Daoy (cell line): ENCODE data around the genes DDX20 and BCL2L15.

GRCh38 chr1:111516082-111516809, 12.8 kb upstream of the ADORA3 start:
- RAMPAGE, long total RNA = no peak

DNA sequence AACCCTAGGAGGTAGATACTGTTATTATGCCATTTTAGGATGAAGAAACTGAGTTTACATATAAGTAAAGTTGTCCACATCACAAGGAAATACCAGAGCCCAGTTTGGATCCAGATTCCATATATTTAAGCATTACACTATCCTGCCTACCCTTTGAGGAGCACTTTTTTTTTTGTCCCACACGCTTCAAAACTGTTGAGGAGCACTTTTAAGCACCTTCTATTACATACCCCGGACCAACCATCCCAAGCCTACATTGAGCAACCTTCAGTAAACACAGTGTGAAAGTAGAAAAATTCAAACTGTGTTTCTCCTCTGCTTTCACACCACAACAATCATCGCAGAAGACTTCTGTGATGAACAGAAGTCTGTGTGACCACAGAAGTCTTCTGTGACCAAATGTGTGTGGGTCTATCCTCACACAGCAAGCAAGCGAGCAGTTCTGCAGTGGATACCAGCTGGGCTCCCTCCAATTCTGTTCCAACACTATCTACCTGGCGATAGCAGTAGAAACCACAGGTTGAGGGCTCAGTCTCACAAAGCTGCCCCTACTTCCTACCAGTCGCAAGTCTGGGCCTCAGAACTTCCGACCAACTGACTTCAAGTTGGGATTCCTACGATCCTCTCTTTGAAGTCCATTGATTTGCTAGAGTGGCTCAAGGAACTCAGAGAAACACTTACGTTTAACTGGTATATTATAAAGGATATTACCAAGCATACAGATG, 21.1 kb upstream of the RAP1A start:
- RAMPAGE, long total RNA = no peak

- RAMPAGE, long total RNA = no peak
These were observed 4.8 kb downstream of the RAP1A start for GRCh38 chr1:111624377-111624817.

- RAMPAGE, long total RNA = no peak
These were observed 21.7 kb downstream of the RAP1A start for GRCh38 chr1:111641302-111641686.

- RAMPAGE, long total RNA = no peak
These were observed 48.4 kb downstream of the RAP1A start for GRCh38 chr1:111667947-111668448.

GRCh38 chr1:111719976-111720925, 18.9 kb downstream of the INKA2 start:
- RAMPAGE, long total RNA = no peak

DNA sequence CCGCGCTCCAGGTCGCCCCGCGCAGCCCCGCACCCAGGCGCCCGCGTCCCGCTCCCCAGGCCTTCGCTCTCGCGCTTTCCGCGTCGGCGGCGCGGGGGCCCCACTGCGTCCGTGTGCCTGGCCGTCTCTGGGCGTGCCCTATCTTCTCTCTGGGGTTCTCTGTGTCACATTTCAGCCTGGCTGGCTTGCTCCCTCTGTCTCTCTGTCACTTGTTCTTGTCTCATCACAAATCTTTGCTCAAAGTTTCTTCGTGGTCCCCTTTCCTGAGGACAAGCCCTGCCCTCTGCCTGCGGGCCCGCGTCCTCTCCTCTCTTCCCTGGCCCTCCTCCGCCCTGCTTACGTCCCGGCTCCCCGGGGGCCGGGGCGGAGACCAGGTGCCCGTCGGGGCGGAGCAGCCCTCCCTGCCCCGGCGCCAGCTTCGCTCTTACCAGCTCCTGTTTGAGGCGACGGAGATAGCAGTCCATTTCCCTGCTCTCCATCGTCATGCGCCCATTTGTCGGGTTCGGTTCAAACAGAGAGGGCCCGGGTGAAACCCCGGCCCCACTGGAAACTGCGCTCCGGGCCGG, 354 bp downstream of the INKA2 start:
- RAMPAGE, long total RNA = no peak

GRCh38 chr1:111755309-111756393, at the start of gene DDX20:
TSS of gene DDX20 (plus strand) at chr1:111755901.
- RAMPAGE, long total RNA = start-site peak on the plus strand at chr1:111755901-111755930, 277 and 22 reads in 2 replicates

- RAMPAGE, long total RNA = no peak
These were observed 95.7 kb downstream of the DDX20 start for GRCh38 chr1:111851330-111851911.

- RAMPAGE, long total RNA = no peak
These were observed 67.4 kb upstream of the KCND3 start for GRCh38 chr1:112056925-112057299.

DNA sequence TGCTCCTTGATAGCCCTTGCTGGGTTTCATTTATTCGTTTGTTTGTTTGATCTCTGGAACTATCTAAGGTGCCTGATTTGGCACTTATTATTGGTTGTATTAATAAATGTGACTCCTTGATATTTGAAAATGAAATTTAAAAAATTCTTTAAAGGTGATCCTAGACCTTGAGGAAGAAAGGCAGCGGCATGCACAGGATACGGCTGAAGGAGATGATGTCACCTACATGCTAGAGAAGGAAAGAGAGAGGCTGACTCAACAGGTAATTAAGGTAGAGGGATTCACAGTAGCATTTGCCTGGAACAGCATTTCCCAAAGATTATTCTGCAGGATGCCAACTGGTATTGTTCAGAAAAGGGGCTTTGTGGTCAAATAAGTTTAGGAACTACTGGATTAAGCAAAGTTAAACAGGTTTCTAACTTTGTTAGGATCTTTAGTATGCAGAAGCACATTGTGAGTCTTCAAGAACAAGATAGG, 54.4 kb upstream of the WNT2B start:
- RAMPAGE, long total RNA = no peak

- RAMPAGE, long total RNA = no peak
These were observed 36.7 kb upstream of the WNT2B start for GRCh38 chr1:112472017-112472553.

GRCh38 chr1:112620240-112620596, 586 bp downstream of the CAPZA1 start:
- RAMPAGE, long total RNA = no peak

DNA sequence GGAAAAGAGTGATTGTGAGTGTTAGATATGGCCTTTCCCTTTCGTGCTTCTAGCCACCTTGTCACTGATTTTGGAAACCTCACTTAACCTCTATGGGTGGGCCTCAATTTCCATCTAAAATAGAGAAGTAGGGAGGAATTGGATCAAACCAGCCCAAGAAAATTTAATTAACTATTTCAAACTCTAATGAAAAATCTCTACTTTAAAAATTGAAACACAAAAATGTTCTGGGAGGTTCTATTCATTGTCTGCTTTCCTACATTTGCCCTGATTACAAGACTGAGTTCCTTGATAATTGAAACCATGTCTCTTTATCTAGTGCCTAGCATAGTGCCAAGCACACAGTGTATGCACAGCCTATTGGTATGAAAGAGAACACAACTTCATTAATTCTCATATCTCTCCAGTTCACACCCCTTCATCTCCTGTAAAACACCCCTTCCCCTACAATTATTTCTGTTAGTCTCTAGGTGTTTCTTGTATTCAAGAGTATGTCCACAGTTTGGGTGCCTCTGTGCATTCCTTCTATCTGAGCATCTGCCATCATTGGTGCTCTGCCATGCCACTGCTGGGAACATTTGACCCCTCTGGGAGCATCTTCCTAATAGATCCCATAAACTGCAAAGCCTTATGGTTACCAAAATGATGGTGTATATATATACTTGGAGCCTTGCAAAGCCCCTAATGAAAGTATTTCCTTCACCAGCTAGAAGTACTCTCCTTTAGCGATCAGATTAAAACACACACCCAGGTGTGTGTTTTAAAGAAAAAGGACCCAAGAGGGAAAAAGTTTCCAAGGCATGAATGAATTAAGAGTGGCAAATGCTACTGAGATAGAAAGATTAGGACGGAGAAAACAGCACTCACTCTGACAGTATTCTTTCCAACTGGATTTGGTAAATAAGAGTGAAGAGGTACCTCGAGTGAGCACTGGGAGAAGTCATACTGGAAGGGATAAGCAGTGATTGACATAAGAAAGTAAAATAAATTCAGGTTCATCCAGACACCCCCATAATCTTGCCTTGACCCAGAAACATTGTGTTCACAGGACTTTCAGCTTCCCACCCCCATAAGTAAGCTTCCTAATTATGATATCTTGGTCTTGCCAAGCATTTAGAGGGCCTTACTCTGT, 5.4 kb downstream of the CAPZA1 start:
- RAMPAGE, long total RNA = no peak

- RAMPAGE, long total RNA = no peak
These were observed 2.5 kb downstream of the RHOC start for GRCh38 chr1:112704482-112704779.

DNA sequence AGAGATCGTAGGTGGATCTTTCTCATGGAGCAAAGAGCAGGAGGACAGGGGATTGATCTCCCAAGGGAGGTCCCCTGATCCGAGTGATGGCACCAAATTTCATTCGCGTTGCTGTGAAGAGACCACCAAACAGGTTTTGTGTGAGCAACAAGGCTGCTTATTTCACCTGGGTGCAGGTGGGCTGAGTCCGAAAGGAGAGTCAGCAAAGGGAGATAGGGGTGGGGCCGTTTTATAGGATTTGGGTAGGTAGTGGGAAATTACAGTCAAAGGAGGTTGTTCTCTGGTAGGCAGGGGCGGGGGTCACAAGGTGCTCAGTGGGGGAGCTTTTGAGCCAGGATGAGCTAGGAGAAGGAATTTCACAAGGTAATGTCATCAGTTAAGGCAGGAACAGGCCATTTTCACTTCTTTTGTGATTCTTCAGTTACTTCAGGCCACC, 106.9 kb downstream of the TAFA3 start:
- RAMPAGE, long total RNA = no peak

- RAMPAGE, long total RNA = no peak
These were observed 13.9 kb upstream of the LRIG2 start for GRCh38 chr1:113059047-113059481.

DNA sequence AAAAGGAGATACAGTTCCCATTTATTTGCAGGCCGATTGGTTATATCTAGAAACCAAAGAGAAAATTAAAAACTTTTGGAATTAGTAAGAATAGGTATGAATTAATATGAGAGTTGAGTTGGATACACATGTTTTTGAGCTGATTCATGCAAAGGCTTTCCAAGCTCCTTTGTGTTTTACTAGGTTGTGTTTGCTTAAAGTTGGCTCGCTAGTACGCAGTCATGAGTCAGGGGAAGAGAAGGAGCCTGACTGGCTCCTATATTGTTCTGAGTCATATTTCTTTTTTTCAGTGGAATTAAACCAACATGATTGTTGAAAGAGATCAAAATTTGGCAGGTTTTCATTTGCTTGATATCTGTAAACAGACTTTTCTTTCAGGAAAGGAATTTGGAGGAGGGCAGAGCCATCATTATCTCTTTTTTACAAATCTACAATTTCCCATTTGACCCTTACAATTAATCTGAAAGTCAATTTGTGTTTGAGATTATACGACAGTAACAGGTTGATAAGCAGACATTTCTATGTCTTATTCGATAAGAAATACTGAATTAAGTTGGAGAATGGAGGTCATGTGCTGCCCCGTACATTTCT, 66.7 kb downstream of the MAGI3 start:
- RAMPAGE, long total RNA = no peak

DNA sequence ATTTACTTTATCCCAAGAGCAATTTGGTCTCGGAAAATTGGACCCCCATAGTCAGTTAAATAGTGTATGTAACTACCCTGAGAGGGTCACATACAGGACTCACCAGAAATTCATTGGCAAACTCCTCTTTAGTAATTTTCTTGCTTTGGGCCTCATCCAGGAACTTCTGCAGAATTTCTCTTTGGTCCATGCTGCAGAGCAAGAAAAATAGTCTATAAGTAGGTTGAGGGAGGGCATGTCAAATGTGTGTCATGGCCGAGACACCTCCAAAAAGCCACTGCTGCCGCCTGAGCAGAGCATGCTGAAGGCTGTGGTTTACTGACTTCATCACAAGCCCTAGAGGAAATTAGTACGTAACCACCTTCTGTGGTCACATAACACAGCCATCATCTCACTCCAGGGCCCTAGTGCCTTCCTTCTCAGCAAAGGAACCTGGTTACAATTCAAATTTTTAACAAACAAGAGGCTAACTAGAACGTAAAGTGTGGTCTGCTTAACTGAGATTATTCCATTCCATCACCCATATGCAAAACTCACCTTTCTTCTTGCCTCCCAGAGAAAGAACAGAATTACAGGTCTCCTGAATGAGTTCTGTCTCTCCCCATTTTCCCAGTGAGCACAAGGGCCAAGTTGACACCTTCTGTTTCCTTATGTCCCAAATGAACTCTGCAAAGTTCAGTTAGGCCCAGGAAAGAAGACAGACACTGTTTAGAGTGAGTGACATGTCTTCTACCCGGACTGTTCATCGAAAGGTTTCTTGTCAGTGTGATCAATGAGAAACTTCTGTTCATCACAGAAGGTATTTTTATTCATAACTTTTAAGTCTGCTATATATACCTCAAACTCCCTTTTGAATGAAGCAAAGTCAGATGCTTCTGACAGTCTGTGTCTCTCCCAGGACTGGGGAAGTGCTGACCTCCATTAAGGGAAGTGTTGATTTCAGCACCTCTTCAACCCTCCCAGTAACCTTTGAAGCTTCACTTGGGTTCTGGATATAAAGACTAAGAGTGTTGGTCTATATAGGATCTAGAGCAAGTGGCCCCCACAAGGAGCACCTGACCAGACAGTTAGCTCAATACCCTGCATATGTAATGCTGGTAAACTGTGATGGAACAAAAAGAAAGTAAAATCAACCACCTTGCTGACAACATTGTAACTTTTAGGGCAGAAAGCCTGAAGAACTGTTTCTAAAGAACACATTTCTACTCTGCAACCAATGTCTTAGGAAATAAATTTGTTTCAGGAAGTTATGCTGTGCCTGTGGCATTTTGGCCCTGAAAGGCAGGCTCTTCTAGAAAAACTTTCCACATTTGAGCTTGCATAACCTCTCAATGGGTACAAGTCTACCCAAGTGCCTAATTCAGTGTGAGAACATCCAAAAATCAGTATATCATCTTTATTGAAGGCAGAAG, 15.4 kb downstream of the BCL2L15 start:
- RAMPAGE, long total RNA = no peak

DNA sequence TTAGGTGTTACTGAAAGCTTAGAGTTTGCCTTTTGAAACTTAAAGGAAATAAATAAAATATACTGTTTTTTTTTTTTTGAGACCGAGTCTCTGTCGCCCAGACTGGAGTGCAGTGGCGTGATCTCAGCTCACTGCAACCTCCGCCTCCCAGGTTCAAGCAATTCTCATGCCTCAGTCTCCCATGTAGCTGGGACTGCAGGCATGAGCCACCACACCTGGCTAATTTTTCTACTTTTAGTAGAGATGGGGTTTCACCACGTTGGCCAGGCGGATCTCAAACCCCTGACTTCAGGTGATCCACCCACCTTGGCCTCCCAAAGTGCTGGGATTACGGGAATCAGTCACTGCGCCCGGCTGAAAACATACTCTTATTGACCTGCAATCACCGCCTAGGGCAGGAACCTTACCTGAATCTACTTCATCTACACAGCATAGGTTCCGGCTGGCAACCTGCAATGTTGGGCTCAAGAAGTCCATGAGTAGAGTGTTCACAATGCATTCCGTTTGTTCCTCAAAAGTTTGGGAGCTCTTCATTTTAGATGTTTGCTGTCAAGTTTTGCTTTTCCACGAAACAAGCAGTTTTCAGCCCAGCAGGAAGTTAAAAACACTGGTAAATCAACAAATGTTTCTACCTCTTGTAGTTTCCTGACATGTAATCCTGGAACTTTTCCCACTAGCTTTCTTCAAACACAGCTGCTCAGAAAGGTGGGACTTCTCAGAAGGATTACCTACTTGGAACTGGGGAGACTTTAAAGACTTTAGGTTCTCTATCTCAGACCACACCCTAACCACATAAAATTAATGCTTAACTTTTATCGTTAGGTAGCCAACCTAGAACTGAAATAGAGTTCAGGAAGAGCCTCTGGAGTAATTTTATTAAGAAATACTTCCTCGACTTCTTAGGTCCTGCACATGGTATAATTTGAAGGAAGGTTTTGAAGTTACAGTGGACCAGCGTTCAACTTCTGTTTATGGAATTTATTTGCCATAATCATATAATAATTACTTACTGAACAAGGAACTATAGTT, at the start of gene BCL2L15:
TSS of gene BCL2L15 (minus strand) at position 740 of the 1,029 bp plus-strand sequence.
- RAMPAGE, long total RNA = no peak